Penis (tissue), 1 donor: ENCODE measurements around the genes MRPL36 and ADAMTS16.

DNA sequence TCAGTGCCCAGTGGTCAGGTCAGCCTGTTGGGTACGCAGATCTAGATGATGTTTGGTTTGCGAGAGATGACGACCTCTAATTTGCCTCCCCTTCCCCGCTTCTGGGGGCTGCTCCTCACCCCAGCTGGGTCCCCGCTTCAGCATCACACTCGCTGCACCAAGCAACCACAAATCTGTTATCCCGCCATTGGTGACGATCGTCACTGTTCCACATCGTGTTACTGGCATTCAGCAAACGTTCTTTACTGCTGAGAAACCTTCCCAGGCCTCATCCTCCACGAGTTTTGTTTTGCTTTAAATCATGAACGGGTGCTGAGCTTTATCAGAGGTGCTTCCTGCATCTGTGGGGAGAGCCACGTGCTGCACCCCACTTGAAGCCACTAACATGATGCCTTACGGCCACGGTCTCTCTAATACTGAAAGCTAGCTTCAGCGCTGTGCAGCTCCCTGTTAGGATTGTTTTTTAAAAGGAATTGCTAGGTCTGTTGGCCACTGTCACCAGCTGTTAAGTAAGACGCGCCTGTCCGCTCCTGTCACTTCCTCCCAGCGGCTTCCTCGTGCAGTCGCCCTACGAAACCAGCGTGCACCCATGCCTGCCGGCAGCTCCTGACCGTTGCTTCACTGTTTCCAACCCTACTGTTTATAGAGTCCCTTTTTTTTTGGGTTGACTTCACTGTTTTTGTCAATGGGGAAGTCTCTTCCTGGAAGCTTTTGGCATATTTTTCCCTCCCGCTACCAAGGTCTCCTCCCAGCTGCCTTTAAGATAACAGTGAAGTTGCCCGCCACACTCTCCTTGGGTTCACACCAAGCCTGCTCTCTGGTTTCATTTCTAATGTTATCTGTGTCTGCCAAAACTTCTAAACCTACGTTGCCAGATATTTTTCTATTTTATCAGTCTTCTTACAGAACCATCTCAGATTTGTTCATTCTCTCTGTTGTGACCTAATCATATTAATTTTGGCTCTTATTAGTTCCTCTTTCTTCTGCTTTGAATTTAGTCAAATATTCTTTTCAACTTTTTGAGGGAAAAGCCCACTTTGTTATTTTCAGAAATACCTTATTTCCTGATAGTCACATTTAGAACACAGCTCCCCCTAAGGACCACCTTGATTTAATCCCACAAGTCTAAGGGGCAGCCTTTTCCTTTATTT, 20.3 kb downstream of the LPCAT1 start:
- PRO-cap, result no peak

GRCh38 chr5:1510126-1510642, 13.6 kb downstream of the LPCAT1 start:
- PRO-cap, result no peak

DNA sequence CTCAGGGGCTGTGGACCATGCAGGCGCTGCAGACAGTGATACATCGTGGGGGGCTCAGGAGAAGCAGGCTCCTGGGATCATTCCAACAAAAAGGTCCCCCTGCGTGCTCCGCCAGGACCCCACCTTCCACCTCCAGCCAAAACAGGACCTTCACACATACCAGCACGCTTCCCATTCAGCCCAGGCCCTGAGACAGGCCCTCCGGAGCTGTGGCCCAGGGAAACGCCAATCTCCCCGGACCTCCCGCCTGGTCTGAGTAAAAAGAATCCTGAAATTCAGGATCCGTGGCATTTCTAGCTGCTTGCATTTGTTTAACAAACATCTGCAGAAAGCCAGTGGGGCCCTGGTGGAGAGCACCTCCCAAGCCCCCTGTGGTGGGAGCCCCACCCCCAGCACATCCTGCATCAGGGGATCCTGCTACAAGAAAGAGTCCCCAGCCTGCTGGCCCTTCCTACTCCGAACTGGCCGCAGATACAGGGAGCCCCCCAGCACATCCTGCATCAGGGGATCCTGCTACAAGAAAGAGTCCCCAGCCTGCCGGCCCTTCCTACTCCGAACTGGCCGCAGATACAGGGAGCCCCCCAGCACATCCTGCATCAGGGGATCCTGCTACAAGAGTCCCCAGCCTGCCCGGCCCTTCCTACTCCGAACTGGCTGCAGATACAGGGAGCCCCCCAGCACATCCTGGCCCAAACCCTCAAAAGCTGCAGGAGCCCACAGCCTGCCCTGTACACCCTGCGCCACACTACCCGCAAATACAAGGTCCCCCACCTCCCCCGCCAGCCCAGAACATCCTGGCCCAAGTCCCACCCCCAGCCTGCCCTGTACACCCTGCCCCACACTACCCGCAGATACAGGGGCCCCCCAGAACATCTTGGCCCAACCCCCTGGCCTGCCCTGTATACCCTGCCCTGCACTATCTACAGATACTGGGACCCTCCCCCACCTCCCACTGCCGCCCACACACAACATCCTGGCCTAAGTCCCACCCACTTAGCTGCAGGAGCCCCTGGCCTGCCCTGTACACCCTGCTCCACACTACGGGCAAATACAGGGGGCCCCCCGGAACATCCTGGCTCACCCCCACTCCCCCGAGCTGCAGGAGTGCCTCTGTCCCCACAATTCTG, 8.7 kb downstream of the LPCAT1 start:
- PRO-cap, result no peak

DNA sequence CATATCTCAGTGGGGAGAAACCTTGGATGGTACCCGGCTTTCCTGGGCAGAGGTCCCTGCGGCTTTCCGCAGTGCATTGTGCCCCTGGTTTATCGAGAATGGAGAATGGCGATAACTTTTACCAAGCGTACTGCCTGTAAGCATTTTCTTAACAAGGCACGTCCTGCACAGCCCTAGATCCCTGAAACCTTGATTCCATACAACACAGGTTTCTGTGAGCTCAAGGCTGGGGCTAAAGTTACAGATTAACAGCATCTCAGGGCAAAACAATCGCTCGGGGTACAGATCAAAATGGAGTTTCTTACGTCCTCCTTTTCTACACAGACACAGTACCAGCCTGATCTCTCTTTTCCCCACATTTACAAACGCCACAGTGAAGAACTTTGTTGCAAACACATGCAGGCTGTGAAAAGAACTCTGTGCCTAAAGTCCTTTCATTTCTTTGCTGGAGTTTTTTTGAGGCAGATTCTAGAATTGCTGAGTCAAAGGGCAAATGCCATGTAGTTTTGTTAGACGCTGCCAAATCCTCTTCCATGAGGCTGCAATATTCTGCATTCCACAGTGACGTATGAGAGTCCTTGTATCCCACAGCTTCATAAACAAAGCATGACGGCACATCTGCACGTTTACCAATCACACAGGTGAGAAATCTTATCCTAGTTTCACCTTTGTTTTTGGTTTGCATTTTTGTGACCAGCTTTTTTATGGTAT, 44.4 kb upstream of the LPCAT1 start:
- PRO-cap, result no peak

DNA sequence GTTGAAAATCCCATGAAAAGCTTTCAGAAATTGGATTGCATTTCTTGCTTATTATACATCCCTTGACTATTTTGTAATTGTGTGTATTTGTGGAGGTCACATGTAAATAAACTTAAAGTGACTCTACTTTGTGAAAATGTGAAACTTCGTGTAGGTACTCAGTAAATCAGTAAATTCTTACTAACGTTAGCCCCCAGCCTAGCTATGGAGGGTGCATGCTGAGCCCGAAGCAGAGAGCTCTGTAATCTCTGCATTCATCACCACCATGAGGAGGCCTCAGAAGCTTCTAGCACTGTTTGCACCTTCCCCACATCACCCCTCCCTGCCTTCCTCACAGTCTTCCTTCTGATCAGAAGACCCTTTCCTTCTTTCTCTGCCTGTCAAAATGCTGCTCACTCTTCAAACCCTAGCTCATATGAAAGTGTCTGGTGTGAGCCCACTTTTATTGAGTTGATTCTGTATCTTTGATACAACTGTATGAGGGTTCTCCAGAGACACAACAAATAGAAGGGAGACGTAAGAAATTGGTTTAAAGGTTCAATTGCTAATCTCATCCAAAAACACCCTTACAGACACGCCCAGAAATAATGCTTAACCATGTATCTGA, 73.4 kb upstream of the LPCAT1 start:
- PRO-cap, result no peak

- PRO-cap, result no peak
Observed at GRCh38 chr5:1624039-1624906, 100.5 kb upstream of the LPCAT1 start.

GRCh38 chr5:1668229-1668679, 131.4 kb downstream of the MRPL36 start:
- PRO-cap, result no peak

GRCh38 chr5:1799725-1800126, at the start of gene MRPL36:
Gene MRPL36, minus strand, starts transcription at chr5:1799837.
- PRO-cap, result bidirectional peak, plus-strand start at chr5:1799986, minus-strand start at chr5:1799807

DNA sequence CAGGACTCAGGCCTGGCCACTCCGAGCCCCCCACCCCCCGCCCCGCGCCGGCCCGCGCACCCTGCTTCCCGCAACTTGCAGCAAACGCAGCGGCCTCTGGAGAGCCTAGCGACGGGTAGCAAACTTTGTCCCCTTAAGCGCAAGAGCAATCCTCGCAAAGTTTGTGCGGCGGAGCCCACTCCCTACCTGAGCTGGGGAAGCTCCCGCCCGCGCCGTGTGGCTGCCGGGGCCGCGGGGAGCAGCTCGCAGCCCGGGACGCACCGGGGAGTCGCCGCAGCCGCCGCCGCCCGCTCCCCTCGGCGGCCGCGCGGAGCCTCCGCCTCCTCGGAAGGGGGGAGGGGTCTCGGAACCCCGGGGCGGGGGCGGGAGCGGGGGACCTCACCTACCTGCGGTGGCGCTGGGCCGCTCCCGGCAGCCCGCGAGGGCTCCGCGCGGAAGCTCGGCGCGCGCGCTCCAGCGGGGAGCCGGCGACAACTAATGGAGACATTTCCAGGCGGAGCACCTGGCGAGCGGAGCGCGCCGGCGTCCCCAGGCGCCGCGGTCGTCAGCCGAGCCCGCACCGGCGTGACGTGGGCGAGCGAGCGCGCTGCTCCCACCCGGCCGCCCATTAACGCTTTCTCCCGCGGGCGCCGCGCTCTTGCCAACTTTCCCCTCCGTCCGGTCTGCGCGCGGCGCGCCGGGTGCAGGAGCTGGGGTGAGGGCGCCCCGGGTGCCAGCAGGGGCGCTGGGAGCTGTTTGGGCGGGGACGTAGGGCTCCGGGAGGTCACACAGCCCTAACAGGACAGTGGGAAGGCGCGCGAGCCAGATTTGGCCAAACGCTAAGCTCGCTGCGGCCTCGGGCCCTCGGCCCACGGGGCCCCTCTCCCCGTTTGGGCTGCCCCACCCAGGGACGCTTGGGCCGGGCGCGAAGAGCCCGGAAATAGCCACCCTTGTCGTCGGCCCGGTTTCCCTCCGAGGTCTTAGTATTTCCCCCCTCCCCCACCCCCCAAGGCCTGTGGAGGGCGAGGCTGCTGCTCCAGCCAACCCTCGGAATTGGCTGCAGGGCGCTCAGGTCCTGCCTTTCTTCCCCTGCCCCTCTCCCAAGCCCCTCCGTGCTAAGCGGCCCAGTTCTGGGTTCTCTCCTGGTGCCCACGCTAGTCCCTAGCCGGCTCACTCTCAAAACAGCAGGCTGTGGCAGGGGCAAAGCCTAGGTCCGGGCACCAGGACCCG, 4.4 kb upstream of the IRX4 start:
- PRO-cap, result bidirectional peak, plus-strand start at position 412 of the sequence, minus-strand start at position 476 of the sequence

DNA sequence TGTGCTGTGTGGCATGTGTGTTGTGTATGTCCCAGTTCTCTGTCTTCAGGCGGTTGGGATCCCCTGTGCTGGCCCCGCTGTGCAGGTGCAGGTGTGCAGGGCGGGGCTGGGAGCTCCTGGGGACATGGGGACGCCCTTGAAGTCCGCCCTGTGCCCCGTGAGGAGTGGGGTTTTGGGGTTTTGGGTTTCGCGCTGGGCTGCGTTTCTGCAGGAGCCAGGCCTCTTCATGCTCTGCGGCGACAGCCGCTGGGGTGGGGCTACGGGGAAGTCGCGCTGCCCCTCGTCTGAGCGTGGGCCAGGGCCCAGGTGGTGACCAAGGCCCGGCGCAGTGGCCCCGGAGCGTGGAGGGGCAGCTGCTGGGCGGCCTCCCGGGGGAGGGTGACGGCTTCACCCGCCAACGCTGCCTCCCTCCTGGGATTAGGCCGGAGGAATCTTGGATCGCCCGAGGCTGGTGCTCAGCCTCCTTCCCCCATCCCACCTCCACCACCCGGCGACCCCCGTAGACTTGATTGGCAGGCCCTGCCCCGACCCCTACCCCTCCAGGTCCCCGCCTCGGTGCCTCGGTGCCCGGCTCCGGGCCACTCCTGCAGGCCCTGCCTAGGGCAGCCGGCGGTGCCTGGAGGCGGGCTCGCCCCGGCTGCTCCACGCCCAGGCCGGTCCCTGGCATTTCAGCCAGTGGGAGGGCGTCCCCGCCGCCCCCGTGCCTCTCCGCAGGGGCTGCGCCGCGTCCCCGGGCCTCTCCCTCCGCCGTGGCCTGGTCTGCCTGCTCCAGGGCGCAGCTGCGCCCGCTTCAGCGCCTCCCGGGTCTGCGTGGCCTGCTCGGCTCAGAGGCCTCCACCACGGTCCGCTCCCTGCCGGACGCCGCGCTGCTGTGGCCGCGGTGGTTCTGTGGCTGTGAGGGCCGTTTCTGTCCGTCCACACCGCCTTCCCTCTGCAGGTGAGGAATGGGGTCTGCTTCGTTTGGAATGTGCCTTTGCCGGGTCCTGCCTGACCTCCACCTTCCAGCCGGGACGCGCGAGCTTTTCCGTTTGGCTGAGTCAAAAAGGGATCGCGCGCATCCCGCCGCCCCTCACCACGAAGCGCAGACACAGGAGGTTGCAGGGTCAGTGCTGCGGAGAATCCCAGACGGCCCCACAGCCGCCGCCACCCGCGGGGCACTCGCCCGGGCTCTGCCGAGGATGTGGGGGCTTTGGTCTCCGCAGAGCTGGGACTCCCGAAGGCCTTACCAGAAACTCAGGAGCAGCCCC, 48.2 kb upstream of the IRX4 start:
- PRO-cap, result bidirectional peak, plus-strand start at position 755 of the sequence, minus-strand start at position 586 of the sequence

- PRO-cap, result no peak
Observed at GRCh38 chr5:2111532-2111991, 228.8 kb upstream of the IRX4 start.

DNA sequence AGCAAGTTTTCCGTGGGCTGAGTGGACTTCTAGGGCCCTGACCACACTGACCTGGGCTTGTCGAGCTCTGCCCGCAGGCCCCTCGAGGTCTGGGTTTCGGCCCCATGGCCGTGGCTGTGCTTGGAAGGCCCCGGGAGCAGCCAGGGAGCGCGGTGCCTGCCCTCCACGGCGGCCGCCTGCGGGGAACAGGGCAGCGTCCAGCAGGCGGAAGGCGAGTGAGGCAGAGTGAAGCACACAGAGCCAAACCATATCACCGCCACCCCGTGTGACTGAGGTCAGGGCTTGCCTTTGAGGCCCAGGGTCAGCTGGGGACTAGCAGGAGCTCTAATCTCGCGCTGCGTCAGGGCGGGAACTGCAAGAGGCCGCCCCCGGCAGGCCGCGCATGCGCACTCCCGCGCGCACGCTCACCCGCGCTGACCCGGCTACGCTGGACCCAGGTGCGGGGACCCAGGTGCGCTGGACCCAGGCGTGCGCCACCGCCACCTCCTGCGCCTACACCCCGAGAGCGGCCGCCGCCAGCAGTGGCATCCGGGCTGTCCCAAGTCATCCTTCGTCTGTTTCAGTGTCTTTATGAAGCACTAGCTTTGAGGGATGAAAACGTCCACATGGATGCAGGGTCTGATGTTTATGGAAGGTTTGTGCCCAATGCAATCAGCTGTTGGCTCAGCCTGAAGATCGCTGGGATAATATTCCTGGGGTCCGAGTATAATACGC, 59.8 kb upstream of the IRX1 start:
- PRO-cap, result no peak

DNA sequence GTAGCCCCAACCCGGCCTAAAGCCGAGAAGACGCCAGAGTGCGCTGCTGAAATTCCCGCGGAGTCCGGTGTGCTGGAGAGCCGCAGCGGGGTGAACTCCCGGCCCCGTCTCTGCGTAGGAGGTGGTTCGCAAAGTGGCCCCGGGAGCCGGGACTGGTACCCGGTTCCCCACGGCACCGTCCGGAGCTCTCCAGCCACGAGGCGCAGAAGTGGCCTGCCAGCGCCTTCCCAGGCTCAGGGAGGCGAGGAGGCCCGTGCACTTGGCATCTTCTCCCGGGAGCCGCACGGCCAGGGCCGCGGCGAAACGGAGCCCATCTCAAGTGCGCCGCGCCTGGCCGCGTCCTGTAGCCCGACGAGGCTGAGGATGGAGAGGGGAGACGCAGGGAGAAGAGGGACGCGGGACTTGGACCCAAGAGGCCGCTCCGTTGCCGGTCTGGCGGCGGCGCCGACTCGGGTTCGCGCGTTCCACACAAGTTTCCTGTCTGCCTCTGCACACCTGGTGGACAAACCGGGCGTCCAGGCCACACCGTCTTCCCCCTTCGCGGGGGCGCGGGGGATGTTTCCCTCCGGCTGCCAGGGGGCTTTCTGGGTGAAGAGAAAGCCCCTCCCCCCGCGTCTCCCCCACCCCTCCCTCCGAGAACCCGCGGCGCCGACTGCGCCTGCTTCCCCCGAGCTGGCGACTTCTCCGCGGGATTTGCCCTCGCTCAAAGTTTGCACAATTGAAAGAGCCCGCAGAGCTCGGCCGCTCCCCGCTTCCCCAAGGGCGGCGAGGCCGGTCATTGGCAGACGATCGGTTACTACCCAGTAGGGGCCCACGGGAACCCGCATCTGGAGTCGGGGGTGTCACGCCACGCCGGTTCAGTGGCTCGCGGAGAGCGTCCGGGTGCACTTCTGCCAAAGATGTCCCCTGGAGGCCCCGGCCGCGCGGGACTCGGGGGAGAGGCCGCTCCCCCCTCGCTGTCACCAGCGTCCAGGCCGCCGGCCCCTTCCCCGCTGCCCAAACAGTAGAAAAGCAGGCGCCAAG, 837 bp upstream of the IRX1 start:
- PRO-cap, result no peak

- PRO-cap, result no peak
Observed at GRCh38 chr5:3606241-3606778, 10.7 kb downstream of the IRX1 start.

- PRO-cap, result no peak
Observed at GRCh38 chr5:4117676-4117974, 522.0 kb downstream of the IRX1 start.

DNA sequence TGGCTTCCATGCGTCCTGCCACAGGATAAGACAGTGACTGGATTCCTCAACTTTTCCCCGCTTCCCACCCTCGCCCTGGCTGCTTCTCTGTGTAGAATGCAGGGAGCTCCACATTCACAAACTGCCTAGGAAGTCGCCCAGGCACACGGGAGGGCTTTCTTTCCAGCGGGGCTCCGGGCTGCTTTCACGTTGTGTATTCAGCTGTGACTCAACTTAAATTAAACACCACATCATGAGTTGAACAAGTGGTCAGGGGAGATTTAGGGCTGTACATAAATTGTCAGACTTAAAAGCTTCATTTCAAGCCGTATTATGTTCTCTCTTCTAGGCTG, 635.6 kb downstream of the IRX1 start:
- PRO-cap, result no peak

GRCh38 chr5:4765759-4766122, 374.4 kb upstream of the ADAMTS16 start:
- PRO-cap, result no peak

DNA sequence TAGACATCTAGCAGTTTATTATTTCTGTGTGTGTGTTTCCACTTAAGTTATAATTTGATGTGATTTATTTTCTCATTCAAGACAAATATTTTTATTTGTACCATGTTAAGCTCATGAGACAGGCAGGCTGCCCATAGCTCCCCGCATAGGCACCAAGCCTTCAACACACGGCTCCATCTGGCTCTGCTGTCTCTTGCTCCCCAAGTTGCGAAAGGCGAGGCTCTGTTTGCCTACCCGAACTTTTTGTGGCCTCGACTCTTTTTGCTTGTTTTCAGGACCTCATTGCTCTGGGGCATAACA, 239.0 kb upstream of the ADAMTS16 start:
- PRO-cap, result no peak

- PRO-cap, result no peak
Observed at GRCh38 chr5:5124510-5124784, 15.7 kb upstream of the ADAMTS16 start.

- PRO-cap, result no peak
Observed at GRCh38 chr5:5139977-5141018, at the start of gene ADAMTS16. Gene ADAMTS16, plus strand, starts transcription at chr5:5140330.